Bile duct (tissue), 1 donor: Measurements from ENCODE around the gene FHL2.

DNA sequence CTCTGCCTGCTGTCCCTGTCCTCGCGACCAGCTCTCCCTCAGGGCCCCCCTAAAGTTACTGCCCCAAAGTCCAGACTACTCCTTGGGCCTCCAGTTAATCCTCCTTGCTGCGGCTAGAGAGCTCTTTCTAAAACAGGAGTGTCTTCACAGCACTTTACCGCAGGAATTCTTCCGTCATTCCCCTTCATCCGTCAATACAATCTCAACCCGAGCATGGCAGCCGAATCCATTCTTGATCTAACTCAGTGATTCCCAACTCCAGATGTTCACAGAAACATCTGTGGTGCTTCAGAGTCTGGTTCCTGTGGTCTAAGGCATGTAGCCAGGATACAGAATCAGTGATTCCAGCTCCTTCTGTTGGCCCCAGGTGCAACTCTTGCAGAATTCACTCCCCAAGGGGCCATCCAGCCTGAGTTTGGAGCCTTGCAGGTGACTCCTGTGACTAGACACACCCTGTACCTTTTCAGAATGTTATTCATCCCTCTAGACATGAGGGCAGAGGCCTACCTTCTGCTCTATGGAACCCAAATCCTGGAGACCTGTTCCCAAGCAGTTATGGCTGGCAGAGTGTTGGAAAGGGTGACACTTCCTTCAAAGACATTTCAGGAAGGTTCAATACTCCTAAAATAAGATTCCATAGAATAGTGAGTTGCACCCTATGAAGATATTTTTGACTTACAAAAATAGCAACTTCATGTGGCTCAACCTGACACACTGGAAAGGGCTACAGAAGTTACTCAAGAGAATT is 21.4 kb downstream of the MFSD9 start:
- PRO-cap: no peak

DNA sequence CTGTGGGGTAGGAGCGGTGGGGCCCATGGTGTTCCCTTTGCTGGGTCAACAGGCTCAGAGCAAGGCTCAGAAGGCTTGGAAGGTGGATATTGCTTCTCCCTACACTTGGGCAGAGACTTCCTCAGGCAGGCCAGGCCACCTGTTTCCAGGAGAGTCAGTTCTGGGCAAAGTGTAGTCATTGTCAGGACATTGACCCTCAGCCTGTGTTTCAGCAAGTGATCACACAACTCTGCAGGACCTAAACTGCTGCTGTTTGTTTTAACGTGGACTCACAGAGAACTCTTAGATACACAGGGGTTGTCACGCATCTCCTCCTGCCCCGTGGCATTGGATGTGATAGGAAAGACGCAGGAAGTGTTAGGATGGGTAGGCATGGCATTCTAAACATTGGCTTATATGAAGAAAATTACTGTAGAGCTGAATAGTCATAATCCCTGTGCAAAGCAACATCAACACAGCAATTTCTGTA is 40.5 kb downstream of the TMEM182 start:
- PRO-cap: no peak

DNA sequence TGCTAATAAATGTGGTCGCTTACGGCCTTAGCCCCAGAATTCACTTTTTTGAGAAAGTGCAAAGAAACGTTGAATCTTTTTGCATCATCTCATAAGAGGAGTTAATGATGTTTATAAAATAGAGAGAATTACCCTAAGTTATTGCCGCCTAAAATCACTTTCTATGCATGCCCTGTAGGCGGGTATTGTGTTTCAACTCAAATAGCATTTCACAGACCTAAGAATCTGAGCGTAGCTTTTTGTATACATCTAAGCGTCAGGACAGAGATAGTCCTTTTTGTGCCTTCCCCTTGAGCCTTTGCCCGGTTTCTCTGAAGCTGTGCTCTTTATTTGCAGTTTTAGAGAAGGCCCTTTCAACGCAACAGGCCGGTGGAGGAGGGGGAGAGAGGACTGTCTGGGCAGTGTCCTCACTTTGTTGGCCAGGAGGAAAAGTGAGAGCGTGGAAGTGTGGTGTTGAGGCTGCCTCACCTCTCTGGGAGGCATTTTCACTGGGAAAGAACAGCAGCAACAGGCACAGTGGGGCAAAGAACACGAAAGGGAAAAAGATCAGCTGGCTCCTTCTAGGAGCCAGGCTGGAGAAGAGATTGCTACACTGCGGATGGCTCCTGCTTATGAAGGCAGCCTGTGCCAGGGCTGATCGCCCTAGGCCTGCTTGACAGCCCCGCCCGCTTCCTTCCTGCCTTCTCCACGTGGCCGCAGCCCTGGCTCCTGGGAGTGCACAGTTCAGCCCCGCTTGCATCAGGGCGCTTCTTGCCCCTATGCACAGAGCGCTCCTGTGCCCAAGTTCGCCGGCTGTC is 195.7 kb upstream of the POU3F3 start:
- PRO-cap: no peak

DNA sequence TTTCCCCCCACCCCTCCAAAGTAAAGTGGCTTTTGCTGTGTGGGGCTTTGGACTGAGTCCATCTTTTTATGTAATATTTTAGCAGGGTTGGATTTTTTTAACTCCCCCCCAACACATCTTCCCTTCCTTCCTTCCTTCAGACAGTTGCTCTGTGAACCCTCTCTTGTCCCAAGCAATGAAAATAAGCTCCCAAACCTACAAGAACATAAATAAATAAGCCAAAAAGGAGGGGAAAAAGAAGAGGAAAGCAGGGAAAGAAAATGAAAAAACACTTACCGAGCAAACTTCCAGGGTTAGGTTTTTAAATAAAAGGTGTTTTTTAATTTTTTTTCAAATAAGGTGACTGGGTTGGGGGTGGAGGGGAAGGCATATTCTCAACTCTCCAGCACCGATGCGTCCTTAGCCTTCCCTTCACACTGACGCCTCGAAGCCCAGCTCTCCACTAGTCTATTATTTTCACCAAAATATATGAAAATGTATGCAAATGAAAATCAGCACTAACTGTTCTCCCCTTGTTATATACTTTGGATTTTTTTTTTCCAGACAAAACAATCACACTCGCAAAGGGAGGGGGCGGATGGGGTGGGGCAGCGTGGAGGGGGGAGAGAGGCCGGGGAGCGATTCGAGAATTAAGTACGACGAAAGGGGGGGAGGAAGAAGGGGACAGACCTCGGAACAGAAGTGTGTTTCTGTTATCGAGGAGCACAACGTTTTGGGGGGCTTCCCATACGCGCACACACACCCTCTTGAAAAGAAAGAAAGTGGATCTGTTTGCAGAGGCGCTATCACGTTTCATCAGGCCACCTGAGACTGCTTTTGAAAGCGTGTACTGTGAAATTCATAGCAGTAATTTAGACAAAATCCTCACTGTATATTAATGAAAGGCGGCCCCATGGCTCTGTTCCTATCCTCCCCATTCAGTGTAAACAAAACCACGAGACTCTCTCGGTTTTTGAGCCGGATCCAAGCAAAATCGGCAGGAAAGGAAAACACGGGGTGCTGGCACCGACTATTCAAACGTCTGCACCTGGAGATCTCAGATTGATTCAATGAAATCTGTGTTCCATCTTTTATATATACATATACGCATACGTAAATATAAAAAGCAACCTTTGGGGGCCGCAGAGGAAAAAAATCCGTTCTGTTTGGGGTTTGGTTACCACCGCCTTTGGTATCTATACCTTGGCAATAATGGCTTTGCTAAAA is 2.5 kb upstream of the POU3F3 start:
- PRO-cap: no peak

DNA sequence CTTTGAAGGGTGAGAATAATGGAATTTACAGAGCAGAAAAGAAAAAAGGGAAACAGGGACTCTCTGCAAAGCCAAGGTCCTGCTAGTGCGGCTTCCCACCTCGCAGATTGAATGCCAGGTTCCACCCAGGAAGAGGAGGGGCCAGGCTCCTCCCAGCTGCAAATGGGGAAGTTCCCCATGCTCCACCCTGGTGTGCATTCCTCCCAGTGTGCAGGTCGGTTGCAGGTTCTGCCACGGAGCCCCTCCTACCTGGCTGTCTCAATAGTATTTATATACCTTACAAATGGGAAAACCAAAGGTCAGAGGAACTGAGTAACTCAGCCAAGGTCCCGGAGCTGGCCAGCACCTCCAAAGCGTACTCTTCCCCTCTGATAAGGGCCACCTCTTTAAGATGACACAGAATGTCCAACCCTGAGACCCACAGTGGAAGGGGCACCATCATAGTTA is 35.4 kb downstream of the POU3F3 start:
- PRO-cap: no peak

- PRO-cap: no peak
These were observed 59.1 kb downstream of the MRPS9 start for GRCh38 chr2:105096899-105097440.

GRCh38 chr2:105144261-105144782 is 97.2 kb upstream of the GPR45 start:
- PRO-cap: no peak

GRCh38 chr2:105378483-105378762 is 20.4 kb downstream of the FHL2 start:
- PRO-cap: no peak

DNA sequence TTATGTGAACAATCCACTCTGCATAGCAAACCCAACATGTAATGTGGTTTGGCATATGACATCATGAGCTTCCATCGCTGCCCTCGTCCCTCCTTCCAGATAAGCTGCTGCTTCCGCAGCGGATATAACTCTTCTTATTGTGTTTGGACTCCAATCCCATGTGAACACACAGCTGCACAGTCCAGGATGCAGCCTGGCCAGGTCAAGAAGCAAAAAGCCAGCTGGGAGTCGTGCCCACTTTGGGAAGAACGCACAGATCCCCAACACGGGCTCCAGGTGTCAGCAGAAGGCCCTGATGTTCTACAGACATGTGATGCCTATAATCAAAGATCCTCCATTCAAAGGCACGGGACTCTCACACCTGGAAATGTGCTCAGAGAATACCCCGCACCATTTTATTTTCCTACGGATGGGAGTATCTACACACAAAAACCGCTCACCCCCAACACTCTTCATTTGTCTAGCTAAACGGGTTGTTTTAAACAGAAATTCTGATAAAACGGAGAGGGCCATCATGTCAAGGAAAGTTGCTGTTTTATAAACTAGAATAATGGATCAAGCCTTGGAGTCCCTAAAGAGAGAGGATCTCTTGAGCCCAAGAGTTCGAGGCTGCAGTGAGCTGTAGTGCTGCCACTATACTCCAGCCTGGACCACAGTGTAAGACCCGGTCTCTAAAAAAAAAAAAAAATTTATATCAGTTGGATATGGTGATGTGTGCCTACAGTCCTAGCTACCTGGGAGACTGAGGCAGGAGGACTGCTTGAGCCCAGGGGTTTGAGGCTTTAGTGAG is 4.9 kb downstream of the FHL2 start:
- PRO-cap: unidirectional peak, plus-strand start at position 153 of the sequence

DNA sequence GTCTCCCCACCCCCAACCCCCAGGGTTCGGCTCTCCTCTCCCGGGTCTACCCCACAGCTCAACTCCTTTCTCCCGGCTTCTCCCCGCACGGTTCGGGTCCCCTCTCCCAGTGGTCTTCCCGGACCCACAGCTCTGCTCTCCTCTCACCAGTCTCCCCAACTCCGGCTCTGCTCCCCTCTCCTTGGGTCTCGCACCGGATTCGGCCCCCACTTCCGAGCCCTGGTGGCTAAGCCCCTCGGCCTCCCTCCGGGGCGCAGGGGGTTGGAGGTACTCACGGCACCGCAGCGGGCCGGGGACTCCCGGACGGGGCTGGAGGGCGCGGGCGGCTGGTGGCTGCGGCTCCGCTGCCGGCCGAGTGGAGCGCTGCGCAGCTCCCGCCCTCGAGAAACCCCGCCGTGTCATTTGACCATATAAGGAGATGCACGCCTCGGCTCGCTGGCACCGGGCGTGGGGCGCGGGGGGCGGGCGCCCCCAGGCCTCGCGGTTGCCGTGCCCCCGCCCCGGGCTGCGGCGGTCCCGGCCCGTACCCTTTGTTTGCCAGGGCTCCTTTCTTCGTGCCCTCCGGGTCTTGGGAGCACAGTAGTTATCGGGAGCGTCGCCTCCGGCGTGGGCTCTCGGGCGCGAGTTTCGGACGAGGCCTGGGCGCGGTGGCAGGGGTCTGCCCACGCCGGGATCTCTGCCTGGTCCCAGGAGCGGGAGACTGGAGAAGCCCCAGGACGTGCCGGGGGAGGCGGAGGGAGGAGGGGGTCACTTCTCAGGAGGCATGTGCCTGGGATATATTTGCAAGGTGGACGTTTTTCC is at the start of gene FHL2:
Gene FHL2, minus strand, starts transcription at position 357 of the 801 bp plus-strand sequence.
- PRO-cap: unidirectional peak, minus-strand start at position 328 of the sequence

DNA sequence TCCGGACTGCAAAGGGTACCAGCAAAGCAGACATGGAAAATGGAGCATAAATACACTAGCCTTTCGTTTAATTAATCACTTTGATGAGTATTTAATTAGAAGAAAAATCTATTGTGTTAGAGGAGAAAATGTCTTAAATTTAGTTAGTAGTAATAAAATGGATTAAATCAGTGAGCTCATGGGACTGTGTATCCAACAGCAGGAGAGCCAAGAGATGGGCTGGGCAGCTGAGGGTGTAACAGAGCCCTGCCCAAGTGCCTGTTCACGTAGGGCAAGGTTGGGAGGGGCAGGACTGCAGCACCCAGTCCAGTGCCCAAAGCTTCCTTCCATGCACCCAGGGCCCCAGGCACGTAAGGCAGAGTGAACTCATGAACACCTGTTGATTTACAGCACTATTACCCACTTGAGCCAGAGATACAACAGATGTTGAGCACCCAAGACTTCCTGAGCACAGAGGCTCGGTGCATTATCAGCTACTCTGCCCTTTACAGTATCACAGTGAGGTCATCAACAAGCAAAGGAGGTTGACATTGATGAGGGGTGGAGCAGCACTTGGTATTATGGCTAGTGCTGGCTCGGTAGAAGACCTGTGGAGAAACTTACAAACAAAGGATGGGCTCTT is 50.2 kb upstream of the FHL2 start:
- PRO-cap: no peak

GRCh38 chr2:105573212-105573563 is 171.5 kb upstream of the NCK2 start:
- PRO-cap: unidirectional peak, plus-strand start at chr2:105573445

DNA sequence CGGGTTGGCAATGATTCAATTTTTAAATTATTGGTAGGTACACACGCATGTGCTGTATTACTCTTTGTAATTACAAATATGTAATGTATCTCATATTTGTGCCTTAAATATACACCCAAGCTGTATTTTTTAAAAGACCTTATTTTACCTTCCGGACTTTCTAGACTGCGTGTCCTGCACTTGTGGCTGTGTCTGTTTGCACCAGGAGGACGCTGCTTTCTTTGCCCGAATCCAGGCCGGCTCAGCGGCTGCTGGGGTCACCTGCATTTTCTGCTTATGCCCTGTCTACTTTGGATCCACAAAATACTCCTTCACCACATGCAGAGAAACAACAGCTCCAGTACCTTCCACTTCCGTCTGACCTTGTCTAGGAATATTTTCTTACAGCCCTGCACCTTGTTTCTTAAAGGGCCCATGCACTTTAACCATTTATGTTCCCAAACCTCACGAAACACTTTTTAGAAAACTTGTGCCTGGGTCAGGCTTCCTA is 129.5 kb upstream of the NCK2 start:
- PRO-cap: unidirectional peak, minus-strand start at position 359 of the sequence

GRCh38 chr2:105747874-105748660 is 3.4 kb downstream of the NCK2 start:
- PRO-cap: unidirectional peak, plus-strand start at chr2:105748217

GRCh38 chr2:105796036-105796732 is 51.5 kb downstream of the NCK2 start:
- PRO-cap: no peak

DNA sequence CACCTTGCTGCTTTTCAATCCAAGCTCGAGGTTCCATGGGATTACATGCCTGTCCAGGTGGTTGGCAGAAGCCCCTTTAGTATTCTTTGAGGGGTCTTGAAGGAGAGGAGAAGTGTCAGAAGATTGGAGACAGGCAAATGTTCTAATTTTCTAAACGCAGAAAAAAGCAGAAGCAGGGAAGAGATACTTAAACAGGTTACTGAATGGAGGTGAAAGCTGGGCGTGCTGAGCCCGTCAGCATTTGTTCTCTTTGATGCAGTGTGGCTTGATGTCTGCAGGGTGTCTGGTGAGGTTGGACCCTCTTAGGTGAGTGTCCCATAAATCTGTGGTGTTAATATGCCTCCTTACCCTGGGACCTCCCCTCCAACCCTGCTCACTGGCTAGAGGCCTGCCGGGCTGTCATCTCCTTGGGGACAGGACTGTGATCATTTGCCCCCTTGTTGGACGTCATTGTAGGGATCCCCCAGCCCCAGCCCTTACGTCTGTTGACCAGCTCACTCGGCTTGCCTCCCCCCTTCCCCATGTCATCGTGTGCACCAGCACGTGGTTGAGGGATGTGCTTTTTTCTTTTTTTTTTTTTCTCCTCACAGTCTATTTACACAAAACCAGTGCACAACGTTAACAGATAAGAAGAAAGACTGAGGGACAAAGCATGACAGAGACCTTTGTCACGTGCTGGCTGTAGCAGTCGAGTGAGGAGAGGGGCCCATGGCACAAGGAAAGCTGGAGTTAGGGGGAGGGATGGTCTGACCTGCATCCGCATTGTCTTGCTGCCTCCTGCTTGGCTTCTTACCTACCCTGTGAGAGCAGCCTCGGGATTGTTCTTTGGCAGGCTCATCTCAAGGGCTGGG is 56.4 kb downstream of the NCK2 start:
- PRO-cap: no peak

DNA sequence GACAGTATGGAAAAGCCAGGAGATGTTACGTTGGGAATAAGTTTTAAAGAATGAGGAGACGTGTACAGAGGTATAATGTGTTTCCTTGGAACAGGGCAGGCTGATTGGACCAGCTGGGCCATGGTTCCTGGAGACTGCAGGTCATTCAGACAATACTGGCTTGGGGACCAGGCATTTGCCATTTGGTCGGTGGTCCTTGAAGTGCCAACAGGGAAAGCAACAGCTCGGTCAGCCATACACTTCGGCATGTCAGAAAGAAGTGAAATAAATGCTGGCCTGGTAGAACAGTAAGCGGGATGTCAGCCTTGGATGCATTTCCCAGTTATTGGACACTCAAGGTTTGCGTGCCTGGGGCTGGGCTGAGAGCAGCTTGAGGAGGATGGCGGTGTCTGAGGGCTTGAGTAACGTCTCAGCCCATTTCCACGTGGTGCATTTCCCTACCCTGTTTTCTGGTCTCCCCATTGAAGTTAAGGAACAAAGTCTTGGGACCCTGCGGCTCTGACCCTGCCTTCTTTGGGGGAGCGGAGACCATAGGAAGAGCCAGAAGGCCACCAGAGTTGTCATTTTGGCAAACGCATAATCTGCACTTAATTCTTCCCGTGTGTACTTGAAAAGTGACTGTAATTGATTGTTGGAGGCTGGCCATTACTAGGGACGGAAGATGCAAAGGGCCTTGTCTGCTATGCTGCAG is 75.5 kb downstream of the NCK2 start:
- PRO-cap: no peak

- PRO-cap: no peak
These were observed 148.7 kb downstream of the NCK2 start for GRCh38 chr2:105893312-105893817.

GRCh38 chr2:105909184-105910006 is 156.1 kb upstream of the ECRG4 start:
- PRO-cap: no peak

DNA sequence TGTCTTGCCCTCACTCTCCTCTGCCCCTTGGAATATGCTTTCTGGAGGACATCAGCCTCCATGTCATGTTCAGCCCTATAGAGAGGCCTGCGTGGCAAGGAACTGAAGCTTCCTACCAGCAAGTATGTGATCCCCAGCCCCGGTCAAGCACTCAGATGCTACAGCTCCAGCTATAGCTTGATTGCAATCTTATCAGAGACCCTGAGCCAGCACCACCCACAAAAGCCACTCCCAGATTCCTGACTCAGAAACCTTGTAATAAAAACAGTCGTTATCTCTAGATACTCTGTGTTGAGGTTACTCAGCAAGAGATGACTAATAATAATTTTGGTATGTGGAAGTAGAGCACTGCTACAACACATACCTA is 88.4 kb upstream of the ECRG4 start:
- PRO-cap: no peak